Colon Carcinoma Metastatic in the Lung (tissue), 2 donors: Measurements from ENCODE around the genes PRRC2C and METTL13.

- PRO-cap, 2 experiments: no peak in any of the 2 experiments
These were observed 60.4 kb downstream of the XCL1 start for GRCh38 chr1:168636758-168637177.

- PRO-cap, 2 experiments: no peak in any of the 2 experiments
These were observed 87.2 kb upstream of the ATP1B1 start for GRCh38 chr1:169019358-169019683.

- PRO-cap, 2 experiments: peak in 1 of 2 experiments; most common plus-strand start chr1:169044619 (in 1); most common minus-strand start chr1:169044465 (in 1)
These were observed 62.2 kb upstream of the ATP1B1 start for GRCh38 chr1:169044279-169044687.

GRCh38 chr1:169055594-169056032 lies 50.9 kb upstream of the ATP1B1 start:
- PRO-cap, 2 experiments: no peak in any of the 2 experiments

DNA sequence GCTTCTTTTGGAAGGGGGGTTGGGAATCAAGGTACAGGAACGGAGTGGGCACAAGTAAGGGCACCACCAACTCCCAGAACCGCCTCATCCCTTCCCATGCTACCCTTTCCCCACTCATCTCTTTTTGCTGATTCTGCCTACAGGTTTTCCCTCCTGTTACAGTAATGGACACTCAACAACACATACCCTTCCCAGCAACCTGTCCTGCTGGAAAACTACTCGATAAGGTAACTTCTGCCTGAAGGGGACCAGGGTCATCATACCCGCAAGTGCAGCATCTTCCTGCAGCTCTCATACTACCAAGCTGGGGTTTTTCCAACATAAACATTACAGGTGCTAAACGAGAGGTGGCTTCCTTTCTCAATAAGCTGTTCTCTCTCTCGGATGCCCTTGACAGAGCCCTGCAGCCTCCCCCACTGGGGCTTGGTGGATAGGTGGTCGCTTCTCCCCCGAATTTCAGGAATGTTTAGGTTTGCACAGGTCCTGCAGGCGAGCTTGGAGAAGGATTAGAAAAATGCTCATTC lies 1.9 kb upstream of the ATP1B1 start:
- PRO-cap, 2 experiments: peak in 1 of 2 experiments; most common minus-strand start position 295 of the sequence (in 1)

DNA sequence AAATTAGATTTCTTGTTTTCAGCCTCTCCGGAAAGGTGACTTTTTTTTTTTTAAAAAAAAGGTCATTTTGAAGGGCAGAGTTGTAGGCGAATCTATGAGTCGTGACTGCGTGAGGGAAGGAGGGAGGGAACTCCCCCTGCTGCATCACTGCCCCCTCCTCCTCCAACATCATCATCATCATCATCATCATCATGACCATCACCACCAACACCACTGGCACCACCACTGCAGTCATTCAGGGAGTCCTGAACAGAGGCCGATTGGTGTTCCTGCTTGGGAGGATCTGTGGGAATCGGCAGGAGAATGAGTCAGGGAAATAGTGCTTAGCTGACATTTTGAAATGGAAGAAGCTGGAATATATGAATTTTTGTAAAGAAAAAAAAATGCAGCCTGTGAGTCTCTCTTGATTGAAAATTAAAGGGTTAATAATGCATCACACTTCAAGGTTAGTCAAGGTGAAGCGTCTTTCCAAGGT lies 1.3 kb downstream of the ATP1B1 start:
- PRO-cap, 2 experiments: peak in 1 of 2 experiments; most common plus-strand start position 225 of the sequence (in 1); most common minus-strand start position 107 of the sequence (in 1)

DNA sequence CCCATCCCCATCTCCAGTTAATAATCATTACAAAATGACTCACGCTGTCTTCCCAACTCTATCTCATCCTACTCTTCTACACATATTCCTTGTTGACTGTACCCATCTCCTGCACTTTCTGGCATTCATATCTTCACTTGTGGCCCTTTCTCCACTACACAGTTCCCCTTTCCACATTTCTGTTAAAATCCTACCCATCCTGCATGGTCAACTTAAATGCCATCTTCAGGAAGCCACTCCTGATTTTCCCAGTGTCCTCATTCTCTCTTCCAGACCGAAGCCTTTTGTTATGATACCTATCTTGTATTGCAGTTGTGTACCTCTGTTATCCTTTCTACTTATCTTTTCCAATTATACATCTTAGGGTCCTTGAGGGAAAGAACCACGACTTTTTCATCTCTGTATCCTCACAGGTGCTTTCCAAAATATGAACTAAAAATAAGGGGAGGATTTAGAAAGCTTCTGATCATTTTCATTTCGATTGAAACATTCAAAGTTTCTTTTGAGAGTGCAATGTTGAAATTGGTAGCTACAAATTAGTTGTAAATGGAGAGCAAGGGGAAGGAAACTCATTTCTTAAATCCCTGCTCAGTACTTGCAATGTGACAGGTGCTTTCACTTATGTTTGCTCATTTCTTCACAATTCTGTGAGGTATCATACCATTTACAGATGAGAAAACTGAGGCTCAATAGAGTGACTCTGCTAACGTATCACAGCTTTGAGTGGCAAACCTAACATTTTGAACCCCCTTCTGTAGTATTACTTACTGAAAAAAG lies 24.4 kb downstream of the SLC19A2 start:
- PRO-cap, 2 experiments: no peak in any of the 2 experiments

DNA sequence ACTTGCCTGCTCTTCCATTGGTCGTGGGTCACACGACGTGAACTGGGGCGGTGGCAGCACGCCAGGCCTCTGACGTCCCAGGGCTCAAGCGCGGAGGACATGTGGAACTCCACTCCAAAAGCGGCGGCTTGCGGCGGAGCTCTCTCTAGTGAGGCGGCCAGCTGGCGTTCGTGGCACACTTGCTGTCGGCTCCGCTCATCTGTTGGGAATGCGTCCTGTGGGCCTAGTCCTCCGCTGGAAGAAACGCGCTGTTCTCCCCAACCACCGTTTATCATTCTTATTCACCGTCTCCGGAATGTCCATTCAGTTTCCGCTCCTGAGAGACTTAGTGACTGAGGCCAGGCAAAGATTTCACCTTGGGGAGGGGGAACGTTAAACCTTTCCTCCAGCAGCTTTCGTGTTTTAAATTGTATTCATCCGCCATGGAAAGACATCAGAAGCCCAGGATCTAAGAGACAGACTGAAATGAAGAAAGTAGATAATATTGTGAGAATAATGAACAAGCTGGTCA lies 358 bp upstream of the SLC19A2 start:
- PRO-cap, 2 experiments: peak in 2 of 2 experiments; most common plus-strand start position 117 of the sequence (in 2); most common minus-strand start position 201 of the sequence (in 1)

GRCh38 chr1:169781371-169781690 lies 13.4 kb downstream of the METTL18 start:
- PRO-cap, 2 experiments: no peak in any of the 2 experiments

- PRO-cap, 2 experiments: no peak in any of the 2 experiments
These were observed 6.2 kb downstream of the GORAB start for GRCh38 chr1:170538019-170538731.

- PRO-cap, 2 experiments: peak in 2 of 2 experiments; most common plus-strand start chr1:170661566 (in 1)
These were observed 2.6 kb upstream of the PRRX1 start for GRCh38 chr1:170661204-170661819.

GRCh38 chr1:170661820-170662426 lies 2.0 kb upstream of the PRRX1 start:
- PRO-cap, 2 experiments: peak in 1 of 2 experiments; most common plus-strand start chr1:170662280 (in 1)

- PRO-cap, 2 experiments: no peak in any of the 2 experiments
These were observed 3.5 kb downstream of the PRRX1 start for GRCh38 chr1:170667480-170667871.

DNA sequence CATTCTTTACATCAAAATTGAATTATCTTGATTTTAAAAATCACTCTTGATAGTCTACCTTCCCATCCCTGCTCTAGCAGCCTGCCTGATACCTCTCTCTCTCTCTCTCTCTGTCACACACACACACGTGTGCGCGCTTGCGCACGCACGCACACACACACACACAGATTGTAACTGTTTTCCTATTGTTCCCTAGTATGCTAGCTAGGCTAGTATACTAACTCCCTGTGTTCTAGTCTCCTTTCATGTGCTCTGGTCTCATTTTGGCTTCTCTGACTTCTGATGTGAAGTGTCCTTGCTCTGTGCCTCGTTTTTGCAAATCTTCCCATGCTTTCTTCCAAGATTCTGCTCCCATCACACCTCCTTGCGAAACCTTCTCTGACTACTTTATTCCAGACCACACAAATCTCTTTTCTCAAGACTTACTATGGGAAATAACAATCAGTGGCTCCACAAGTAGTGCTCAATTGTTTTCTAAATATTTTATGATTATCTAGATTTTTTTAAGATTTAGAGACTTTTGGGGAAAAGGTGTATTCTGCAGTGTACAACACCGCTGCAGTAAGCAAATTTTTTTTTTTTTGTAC lies 10.3 kb downstream of the PRRX1 start:
- PRO-cap, 2 experiments: no peak in any of the 2 experiments

- PRO-cap, 2 experiments: no peak in any of the 2 experiments
These were observed 9.5 kb downstream of the FMO1 start for GRCh38 chr1:171257691-171258311.

DNA sequence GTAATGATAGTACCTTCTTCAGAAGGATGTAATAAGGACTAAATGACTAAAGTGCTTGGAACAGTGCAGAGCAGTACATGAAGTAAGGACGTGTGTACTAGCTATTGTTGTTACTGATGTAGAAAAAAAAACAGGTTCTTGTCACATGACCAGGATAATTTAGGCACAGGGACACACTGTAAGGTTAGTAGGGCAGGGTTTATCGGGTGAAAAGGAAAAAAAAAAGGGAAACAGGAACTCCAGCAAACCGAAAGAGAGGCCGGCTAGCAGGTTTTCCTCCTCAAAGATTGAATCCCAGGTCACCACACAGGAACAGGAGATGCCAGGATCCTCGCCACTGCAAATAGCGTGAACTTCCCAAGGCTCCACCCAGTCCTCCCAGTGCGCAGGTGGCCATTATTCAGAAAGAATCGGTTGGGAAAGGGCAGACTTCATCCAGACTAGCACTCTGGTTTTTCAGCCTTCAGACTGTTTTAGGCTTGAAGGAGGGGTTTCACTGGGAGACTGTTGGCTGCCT lies 63.8 kb upstream of the PRRC2C start:
- PRO-cap, 2 experiments: peak in 2 of 2 experiments; most common plus-strand start position 403 of the sequence (in 2)

GRCh38 chr1:171485236-171485874 lies at the start of gene PRRC2C:
Gene PRRC2C, plus strand, starts transcription at chr1:171485530.
- PRO-cap, 2 experiments: peak in 2 of 2 experiments; most common plus-strand start chr1:171485533 (in 2); most common minus-strand start chr1:171485406 (in 2)

DNA sequence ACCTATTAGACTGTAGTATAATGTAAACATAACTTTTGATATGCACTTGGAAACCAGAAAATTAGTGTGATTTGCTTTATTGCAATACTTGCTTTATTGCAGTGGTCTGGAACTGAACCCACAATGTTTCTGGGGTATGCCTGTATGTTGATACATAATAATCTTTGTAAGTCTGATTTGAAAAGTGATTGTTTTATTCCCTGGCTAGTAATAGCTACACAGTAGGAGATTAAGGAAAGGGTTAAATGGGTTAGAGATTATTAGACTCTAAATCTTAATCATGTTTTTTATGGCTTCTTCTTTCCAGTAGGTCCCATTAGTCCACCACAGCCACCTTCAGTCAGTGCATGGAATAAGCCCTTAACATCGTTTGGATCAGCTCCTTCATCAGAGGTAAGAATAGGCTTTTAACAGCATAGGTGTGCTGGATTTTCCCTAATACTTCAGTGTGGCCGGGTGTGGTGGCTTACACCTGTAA lies 61.3 kb upstream of the MYOCOS start:
- PRO-cap, 2 experiments: no peak in any of the 2 experiments

DNA sequence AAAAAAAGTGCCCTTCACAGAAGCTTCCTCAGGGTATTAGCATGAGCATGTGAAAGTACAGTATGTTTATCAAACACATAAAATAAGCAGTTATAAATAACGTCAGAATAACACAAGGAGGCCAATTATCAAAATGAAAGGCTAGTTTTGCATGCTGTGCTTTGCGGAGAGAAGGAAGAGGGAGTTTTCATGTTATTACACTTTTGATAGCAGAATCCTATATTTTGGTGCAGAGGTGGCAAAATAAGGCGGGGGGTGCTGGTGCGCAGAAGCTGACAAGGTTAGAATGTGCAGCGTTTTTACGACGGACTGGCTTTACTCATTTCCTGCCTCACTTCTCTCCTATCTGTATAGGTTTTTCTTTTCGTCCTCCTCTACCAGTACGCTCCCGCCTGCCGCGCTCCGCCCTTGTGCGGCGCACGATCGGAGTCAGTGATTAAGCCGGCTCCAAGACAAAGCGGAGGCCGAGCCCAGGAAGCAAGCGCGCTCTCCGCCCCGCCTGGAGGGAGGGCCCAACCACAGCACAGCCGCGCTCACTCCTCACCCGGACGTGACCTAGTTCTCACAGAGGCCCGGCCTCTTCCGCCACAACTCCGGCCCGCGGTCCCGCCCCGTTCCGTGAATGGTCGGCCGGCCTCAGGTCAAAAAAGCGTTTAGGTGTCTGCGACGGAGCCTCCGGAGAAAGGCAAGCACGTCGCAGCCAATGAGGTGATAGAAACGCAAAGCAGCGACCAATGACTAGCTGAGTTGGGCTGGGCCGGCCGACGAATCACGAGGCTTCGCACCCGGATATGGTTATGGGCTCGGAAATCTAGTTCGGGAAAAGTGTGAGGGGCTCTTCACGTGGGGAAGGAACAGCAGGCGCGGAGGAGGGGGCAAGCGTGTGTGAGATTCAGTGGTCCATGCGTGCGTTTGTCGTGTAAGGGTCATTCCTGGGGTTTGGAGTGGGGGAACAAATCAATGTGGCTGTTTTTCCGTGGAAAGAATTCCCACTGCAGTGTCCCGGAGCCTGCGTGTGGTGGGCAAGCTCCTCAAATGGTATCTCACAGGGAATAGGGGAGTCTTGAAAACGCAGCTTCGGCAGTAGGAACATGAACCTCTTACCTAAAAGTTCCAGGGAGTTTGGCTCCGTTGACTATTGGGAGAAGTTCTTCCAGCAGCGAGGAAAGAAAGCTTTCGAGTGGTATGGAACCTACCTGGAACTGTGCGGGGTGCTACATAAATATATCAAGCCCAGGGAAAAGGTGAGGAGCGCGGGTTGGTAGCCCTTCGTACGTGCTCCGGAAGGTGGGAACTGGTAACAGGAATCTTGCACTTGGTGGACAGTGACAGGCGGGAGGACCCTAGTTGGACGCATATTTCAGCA lies at the start of gene METTL13:
METTL13 (plus strand) TSS at position 784 of the 1,366 bp plus-strand sequence.
- PRO-cap, 2 experiments: peak in 2 of 2 experiments; most common plus-strand start position 819 of the sequence (in 2); most common minus-strand start position 311 of the sequence (in 1)

DNA sequence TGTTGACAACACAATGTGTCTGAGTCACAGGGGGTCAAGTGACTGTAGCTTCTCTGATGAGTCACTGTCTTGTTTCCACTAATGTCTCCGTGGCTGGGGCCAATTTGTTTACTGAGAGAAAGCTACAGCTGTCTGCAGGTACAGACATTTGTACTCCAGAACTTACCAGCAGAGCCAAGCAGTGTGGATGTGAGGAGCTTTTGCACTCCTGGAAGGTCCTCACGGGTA lies 23.6 kb upstream of the DNM3 start:
- PRO-cap, 2 experiments: no peak in any of the 2 experiments